LUHMES (cell line): ENCODE data around the gene PMAIP1.

DNA sequence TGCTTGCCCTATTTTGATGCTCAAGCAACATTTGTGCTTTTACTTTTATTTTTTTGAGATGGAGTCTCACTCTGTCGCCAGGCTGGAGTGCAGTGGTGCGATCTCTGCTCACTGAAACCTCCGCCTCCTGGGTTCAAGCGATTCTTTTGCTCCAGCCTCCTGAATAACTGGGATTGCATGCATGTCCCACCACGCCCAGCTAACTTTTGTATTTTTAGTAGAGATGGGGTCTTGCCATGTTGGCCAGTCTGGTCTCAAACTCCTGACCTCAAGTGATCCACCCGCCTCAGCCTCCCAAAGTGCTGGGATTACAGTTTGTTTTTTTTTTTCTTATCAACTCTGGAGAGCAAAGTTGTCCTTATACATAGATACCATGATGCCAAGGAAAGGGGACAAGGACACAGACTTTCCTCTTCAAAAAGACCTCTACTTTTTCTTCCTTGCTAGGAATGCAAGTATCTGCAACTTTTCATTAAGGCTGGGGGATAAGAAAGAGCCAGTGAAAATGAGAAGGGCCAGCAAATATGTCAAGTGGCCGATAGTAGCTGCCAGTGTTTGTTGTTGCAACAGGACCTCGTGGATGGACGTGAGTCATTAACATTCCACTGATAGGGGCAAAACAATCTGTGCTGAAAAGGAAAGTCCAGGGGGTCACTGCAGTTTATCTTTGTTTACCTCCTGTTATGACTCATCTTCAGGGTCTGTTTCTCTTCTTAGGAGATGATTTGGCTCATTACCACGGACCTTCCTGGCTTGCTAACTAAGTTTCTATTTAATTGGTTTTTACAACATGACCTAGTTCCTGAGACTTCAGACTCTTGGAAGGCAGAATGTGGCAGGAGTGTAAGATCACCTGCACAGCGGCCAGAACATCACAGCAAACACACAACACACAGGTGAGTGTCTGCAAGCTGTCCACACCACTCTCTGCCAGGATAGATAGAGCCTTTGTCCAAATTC is 157.1 kb upstream of the LMAN1 start:
- PRO-cap, result no peak

GRCh38 chr18:59899194-59900110 is at the start of gene PMAIP1:
Gene PMAIP1, plus strand, starts transcription at chr18:59899996.
- PRO-cap, result bidirectional peak, plus-strand start at chr18:59899995, minus-strand start at chr18:59899887

DNA sequence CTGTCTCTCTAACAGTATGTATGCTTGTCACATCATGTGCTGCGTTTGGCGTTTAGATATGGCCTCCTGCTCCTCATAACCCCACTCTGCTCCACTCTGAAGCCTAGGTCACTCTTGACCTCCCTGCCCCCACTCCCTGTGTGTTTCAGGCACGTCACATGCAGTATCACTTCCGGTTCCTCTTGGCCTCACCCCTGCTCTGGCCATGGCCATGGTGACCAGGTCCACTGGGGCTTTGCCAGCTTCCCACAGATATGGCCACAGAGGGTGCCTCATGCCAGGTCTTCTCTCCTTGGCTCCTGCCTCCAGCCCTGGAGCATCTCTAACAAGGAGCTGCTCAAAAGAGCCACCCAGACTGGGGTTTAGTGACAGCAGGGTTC is 159.9 kb downstream of the RNF152 start:
- PRO-cap, result no peak

DNA sequence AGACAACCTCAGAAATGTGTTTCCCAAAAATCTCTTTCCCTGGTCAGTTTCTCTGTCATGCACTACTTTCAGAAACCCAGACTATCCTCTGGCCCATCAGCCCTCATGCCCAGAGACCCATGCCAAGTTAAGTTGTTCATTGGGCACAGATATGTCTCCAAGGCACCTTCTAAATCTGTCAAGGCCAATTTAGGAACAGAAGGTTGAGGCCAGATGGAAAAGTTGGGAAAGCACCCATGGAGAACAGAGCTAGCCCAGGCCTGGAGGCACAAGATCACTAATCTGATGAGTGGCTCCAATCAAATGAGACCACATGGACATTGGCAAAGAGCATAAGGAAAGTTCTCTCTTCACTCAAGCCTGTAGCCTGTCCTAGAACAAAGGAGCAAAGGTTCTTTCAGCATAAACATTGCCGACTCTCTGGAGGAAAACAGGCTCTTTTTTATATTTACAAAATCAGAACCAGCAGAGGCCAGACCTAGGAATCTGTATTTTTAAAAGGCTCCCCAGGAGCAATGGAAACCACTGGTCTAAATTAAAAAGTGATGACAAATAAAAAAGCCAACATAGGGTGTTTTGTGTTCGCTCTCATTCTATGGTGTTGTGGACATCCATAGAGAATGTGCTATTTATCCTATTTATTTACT is 154.7 kb downstream of the RNF152 start:
- PRO-cap, result no peak

DNA sequence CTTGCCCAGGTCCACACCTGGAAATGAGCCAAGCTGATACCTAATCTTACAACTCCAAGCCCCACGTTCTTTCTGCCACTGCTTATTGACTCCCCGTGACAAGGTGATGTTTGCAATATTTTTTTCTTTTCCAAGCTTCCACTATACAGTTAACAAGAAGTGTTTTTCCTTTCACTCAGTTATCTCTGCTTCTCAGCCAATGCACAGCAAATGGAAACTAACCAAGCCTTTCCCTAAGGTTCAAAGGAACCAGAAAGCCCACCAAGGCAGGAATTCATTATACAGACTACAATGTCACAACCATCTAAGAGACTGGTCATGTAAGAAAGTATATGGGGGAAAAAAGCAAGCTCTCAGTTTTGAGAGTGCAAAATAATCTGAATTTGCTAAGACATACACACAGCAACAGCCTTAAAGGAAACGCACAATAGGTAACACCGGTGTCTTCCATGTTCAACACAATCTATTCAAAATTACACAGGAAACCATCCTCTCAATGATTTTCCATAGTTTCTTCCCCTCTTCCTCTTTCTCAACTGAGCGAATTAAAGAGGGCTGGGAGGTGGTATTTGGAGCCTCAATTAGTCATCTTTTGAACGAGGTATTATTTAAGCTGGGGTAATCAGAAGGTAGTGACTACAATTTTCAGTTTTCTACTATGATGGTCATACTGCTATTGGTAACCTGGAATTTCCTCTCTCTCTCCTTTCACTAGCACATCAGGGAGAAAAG is 38.6 kb downstream of the RNF152 start:
- PRO-cap, result no peak

- PRO-cap, result no peak
Observed at GRCh38 chr18:61883358-61883999, 9.3 kb downstream of the RNF152 start.

DNA sequence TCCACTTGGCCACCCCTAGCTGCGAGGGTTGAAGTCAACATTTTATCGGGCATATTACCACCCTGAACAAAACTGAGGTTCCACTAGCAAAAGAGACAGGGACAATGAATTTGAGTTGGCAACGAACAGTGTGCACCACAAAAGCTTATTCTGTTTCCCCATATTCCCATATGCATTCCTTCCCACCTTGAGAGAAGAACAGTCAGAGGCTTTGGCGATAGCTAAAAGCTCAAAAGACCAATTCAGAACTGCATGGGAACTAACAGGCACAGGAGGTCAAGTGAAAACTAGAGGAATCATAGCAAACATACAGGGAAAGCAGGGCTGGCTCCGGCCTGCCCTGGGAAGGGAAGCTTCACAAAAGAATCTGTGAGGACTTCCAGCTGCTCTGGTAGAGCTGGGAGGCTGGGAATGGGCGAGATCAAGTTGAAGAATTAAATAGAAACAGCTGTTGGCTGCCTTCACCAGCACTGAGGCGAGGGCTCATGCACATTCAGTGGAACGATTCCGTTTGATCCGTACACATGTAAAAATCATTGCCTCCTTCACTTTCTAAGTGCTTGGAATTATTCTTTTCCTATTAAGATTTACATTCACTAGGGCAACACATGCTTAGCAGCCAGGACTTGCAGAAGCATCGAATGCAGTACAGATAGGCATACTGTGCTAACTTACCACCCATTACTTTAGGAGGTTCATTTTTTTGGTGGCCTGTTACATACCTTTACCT is 125.2 kb upstream of the RNF152 start:
- PRO-cap, result no peak

- PRO-cap, result no peak
Observed at GRCh38 chr18:62188110-62188381, 991 bp downstream of the RELCH start.

- PRO-cap, result no peak
Observed at GRCh38 chr18:62368662-62369386, 43.7 kb downstream of the TNFRSF11A start.

- PRO-cap, result no peak
Observed at GRCh38 chr18:62384436-62385637, 59.7 kb downstream of the TNFRSF11A start.

GRCh38 chr18:62438440-62438781 is 84.4 kb upstream of the ZCCHC2 start:
- PRO-cap, result no peak

GRCh38 chr18:62525228-62525536 is 2.4 kb downstream of the ZCCHC2 start:
- PRO-cap, result no peak

GRCh38 chr18:62715994-62716517 is 715 bp downstream of the PHLPP1 start:
- PRO-cap, result bidirectional peak, plus-strand start at chr18:62716073, minus-strand start at chr18:62716109

DNA sequence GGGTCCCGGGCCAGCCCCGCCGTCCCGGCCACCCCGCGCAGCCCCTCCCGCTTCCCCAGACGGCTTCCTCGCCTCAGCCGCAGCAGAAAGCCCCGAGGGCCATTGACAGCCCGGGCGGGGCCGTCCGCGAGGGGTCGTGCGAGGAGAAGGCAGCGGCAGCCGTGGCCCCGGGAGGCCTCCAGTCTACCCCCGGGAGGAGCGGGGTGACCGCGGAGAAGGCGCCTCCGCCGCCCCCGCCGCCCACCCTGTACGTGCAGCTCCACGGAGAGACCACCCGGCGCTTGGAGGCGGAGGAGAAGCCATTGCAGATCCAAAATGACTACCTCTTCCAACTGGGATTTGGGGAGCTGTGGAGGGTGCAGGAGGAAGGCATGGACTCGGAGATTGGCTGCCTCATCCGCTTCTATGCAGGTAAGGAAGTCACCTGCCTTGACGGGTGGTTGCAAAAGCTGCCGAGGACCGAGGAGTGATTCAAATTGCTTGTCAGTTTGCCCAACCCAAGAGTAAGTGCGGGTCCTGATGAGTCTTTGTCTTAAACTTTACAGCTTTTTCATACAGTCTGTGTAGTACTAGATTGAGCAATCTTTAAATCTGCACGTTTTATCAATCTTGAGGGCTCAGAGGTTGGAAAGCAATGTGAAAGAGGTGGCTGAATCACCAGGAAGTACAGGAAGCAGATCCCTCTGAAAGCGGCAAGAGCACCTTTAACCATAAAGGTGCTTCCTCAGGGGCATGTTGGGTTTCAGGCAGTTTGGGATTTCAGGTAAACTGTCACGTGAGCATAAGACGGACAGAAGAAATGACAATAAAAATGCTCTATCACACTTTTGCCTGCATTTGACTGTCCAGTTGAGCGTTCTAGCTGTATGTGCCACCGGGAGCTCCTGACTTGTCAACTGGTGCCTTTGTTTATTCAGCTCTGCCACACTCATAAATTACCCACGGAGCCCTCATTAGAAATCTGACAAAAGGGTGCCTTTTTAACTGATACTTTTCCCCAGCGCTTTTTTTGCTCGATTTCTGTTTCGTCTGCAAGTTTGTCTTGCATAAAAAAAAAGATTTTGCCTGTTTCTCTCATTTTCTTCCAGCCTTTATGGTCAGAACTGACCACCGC is 1.9 kb downstream of the PHLPP1 start:
- PRO-cap, result no peak

DNA sequence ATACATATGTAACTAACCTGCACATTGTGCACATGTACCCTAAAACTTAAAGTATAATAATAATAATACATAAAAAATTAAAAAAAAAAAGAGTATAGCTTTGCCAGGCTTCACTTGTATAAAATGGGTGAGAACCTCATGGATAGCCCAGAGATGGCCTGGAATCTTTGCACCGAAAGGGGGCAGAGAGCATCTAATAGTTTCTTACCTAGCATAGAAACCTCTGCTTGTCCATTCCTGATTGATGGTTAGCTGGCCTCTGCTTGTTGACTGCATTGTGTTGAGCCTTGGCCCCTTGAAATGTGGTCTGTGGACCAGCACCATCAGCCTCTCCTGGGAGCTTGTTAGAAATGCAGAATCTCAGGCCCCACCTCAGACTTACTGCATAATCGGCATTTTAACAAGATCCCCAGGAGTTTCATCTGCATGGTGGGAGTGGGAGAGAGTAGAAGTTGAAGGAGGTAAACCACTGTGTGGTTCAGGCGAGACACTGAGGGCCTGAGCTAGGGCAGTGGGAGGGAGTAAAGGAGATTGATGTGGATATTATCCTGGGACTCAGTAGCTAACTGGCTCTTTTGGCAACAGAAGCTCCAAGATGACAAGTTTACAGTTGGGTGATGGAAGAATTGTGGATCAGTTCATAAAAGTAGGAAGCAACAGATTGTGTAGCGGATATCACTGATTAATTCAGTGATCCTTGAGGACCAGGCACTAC is 20.7 kb downstream of the PHLPP1 start:
- PRO-cap, result no peak

DNA sequence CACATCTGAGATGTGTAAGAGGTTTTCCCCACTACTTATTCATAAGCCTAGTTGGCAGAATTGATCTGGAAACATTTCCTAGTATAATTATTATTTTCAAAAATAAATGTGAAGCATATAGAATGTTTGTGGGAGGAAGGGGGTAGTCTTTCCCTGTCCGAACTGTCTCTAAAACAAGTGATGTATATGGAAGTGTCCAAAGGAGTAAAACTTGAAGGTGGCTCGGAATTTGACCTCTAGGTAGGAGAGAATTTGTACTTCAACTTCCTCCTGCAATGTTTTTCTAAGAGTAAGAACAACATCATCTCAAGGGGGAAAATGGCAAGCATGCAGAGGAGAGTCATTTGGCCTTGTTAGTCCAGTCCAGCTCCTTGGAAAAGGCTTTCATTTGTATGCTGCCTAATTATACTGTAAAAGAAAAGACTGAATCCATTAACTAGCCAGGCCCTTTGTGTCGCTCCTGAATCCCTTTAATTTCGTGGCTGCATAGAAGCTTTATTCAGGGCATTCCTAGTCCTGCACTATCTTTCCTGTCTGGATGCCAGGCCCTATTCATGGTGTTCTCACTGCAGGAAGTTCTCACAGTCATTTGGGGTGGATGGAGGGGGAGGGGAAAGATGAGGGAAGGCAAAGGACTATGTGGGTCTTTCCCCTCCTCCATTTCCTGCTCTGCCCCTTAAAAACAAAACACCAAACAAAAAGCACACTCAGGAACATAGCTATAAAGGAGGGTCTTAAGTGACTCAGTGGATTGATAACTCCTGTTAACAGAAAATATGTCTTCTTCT is 36.0 kb downstream of the PHLPP1 start:
- PRO-cap, result no peak

GRCh38 chr18:62801885-62802248 is 86.5 kb downstream of the PHLPP1 start:
- PRO-cap, result no peak

- PRO-cap, result no peak
Observed at GRCh38 chr18:63157406-63158541, 161.8 kb downstream of the BCL2 start.

GRCh38 chr18:63158943-63159619 is 160.5 kb downstream of the BCL2 start:
- PRO-cap, result no peak

- PRO-cap, result no peak
Observed at GRCh38 chr18:63189054-63189691, 130.4 kb downstream of the BCL2 start.